Measurements from ENCODE around the genes CCDC154, MAPK8IP3 and NTHL1.

GRCh38 chr16:1366931-1368129 lies 15.6 kb downstream of the GNPTG start:
- PRO-cap, 2 experiments: no peak in any of the 2 experiments

DNA sequence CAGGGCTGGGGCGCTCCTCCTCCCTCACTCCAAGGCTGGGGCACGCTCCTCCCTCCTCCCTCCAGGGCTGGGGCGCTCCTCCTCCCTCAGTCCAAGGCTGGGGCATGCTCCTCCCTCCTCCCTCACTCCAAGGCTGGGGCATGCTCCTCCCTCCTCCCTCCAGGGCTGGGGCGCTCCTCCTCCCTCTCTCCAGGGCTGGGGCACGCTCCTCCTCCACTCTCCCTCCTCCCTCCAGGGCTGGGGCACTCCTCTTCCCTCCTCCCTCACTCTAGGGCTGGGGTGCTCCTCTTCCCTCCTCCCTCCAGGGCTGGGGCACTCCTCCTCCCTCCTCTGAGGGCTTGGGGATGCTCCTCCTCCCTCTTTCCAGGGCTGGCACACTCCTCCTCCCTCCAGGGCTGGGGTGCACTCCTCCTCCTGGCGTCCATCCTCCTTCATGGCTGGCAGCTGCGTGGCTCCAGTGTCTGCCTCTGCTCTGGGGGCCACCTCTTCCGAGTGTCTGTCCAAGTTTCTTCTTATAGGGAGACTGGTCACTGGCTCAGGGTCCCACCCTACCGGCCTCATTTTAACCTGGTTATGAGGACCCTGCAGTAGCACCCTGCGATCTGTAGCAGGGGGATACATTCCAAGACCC lies 24.5 kb downstream of the GNPTG start:
- PRO-cap, 2 experiments: no peak in any of the 2 experiments

GRCh38 chr16:1426875-1427594 lies 3.8 kb upstream of the PERCC1 start:
- PRO-cap, 2 experiments: no peak in any of the 2 experiments

DNA sequence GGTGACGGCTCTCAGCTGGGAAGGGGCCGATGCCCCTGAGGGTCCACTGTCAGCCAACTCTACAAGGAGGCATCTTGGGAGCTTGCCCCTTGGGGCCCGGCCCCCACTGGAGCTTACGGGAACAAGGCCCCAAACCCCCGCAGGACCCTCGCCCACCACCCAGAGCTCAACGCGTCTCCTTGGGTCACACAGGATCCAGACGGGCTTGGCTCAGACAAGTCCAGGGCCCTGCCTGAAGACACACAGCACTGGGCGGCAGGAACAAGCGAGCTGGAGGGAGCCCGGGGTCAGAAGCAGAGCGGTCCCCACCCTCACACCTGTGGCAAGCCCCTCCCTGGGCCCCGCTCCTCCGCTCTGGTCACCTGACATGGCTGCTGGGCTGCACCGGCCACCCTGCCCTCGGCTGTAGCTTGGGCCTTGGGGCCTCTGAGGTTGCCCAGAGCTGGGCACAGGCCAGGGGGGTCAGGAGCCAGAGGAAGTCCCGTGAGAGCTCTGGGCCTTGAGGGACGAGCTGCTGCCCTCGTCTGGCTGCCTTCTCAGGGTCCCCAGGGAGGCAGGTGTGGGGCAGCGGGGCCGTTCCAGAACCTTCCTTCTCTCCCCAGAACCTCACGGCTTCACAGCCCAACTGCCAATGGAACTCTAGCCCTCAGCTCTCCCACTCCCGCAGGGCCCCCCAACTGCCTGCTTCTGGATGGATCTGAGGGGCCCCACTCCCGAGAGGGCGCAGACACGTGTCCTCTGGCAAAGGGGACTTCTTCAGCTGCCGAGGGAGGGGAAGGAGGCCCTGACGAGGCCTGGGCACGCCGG lies at the start of gene CCDC154:
CCDC154 (minus strand) TSS at position 603 of the 807 bp plus-strand sequence.
- PRO-cap, 2 experiments: no peak in any of the 2 experiments

- PRO-cap, 2 experiments: no peak in any of the 2 experiments
These were observed 13.9 kb downstream of the CLCN7 start for GRCh38 chr16:1460885-1461423.

GRCh38 chr16:1471872-1472337 lies 2.9 kb downstream of the CLCN7 start:
- PRO-cap, 2 experiments: no peak in any of the 2 experiments

DNA sequence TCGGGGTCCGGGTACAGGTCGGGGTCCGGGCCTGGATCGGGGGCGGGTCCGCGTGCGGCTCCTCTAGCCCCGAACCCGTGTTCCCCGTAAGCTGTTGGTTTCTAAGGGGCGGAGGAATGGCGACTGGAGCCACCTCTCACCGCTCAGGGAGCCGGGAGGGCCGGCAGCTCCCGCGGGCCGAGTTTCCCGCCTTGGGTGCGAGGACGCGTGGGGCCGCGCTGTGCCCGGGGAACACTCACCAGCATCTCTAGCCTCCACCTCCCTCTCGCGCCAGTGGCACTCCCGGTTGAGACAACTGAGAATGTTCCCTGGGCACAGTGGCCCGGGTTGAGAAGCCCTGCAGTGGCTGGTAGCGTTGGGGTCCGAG lies 527 bp downstream of the TELO2 start:
- PRO-cap, 2 experiments: no peak in any of the 2 experiments

DNA sequence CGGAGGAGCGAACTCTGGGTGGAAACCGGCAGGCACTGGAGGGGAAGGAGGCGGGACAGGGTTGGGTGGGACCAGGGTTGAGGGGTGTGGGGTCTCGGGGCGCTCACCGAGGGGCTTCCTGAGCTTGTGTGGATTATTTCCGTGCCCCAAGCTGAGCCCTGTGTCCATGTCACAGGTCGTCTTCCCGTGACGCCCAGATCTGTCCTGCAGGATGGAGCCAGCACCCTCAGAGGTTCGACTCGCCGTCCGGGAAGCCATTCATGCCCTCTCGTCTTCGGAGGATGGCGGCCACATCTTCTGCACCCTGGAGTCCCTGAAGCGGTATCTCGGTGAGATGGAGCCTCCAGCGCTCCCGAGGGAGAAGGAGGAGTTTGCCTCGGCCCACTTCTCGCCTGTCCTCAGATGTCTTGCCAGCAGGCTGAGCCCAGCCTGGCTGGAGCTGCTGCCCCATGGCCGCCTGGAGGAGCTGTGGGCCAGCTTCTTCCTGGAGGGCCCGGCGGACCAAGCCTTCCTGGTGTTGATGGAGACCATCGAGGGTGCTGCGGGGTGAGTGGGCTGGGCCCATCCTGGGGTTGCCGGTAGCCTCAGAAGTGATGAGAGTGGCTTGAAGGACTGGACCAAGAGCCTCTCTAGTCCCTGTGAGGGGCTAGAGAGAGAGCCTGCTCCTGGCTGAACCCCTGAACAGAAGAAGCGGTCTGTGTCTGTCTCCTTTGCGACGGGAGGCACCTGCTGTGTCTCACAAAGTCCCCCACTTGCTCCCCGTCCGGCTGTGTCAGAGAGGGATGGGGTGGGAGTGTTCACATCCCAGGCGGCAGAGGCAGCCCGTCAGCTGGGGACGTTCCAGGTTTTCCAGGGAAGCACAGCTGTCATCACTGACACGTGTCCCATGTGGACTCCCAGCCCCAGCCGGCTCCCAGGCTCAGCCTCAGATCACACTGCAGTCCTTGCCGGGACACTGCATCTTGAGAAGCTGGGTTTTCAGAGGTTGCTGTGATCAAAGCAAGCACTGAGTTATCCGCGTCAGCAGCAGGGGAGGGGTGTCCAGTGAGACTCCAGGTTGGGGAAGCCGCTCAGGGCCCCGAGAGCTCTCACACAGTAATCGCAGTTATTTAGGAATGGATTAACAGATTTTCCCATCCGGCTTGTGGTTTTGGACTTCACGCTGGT lies 1.3 kb downstream of the TELO2 start:
- PRO-cap, 2 experiments: no peak in any of the 2 experiments

GRCh38 chr16:1602198-1602750 lies 9.6 kb downstream of the IFT140 start:
- PRO-cap, 2 experiments: no peak in any of the 2 experiments

DNA sequence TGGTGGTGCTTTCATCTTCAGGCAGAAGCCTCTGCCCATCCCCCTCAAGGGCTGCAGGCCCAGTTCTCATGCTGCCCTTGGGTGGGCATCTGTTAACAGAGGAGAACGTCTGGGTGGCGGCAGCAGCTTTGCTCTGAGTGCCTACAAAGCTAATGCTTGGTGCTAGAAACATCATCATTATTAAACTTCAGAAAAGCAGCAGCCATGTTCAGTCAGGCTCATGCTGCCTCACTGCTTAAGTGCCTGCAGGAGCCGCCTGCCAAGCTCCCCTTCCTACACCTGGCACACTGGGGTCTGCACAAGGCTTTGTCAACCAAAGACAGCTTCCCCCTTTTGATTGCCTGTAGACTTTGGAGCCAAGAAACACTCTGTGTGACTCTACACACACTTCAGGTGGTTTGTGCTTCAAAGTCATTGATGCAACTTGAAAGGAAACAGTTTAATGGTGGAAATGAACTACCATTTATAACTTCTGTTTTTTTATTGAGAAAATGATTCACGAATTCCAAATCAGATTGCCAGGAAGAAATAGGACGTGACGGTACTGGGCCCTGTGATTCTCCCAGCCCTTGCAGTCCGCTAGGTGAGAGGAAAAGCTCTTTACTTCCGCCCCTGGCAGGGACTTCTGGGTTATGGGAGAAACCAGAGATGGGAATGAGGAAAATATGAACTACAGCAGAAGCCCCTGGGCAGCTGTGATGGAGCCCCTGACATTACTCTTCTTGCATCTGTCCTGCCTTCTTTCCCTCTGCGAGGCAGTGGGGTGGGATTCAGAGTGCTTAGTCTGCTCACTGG lies 5.5 kb upstream of the MAPK8IP3 start:
- PRO-cap, 2 experiments: no peak in any of the 2 experiments

DNA sequence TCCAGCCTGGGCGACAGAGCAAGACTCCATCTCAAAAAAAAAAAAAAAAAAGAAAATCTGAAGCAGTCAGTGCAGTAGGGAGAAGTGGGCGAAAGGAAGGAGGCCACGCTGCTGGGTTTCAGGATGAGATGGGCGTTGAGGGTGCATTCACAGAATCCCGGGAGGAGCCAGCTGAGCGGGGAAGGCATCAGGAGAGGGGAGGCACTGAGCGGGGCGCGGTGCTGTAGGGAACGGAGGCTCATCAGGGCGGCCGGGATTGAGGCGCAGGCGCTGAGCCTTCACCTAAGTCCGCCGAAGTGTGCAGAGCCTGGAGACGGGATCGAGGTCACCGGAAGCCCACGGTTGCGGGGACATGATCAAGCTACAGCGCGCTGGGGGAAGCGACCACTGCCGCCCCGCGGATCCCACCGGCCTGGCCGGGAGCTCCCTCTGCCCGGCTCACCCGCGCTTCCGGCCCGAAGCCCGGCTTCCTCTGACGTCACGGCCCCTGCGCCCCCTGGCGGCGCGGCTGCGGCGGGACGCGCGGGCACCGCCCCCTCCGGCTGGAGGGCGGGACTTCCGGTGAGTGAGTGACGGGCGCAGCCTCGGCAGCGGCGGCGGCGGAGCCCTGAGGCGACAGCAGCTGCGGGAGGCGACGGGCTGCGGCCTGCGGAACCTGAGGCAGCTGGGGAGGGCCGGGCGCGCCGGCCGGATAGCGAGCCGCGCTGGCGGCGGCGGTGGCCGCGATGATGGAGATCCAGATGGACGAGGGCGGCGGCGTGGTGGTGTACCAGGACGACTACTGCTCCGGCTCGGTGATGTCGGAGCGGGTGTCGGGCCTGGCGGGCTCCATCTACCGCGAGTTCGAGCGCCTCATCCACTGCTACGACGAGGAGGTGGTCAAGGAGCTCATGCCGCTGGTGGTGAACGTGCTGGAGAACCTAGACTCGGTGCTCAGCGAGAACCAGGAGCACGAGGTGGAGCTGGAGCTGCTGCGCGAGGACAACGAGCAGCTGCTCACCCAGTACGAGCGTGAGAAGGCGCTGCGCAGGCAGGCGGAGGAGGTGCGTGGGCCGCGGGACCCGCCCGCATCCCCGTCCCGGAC lies at the start of gene MAPK8IP3:
MAPK8IP3 (plus strand) TSS at position 581 of the 1,084 bp plus-strand sequence.
- PRO-cap, 2 experiments: peak in 2 of 2 experiments; most common plus-strand start position 590 of the sequence (in 2); most common minus-strand start position 431 of the sequence (in 2)

- PRO-cap, 2 experiments: no peak in any of the 2 experiments
These were observed 13.5 kb downstream of the NME3 start for GRCh38 chr16:1757919-1758250.

DNA sequence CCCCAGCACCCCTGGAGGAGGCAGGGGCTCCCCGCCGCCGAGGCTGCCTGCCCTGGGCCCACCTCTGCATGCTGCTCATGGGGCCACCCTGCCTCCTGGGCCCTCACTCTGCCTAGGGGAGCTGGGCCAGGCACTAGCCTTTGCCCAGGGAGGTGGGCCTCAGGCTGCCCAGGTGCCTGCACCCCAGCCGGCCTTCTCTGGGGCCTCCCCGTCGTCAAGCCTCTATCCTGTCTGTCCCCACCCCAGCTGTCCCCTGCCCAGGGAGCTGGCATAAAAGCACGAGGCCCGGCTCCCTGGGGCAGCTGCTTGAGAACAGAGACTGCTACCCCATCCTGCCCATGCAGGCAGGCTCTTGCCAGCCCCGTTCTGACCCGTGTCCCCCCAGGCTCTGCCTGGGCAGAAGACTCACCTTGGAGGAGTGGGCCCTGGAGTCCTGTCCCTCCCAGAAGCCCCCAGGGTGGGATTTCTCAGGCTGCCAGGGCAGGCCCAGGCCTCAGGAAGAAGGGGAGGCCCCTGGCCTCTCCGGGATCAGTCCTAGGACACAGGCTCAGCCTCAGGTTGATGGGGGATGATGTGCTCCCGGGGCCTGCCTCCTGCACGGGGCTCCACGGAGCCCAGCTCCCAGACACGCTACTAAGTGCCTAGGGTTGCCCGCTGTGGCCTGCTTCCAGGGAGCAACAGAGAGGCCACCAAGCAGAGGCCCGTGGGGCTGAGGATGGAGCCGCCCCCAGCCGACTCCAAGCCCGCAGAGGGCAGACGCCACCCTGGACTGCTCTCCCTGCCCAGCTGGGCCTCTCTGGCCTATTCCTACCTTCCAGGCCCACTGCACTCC lies 2.0 kb downstream of the NME3 start:
- PRO-cap, 2 experiments: no peak in any of the 2 experiments

DNA sequence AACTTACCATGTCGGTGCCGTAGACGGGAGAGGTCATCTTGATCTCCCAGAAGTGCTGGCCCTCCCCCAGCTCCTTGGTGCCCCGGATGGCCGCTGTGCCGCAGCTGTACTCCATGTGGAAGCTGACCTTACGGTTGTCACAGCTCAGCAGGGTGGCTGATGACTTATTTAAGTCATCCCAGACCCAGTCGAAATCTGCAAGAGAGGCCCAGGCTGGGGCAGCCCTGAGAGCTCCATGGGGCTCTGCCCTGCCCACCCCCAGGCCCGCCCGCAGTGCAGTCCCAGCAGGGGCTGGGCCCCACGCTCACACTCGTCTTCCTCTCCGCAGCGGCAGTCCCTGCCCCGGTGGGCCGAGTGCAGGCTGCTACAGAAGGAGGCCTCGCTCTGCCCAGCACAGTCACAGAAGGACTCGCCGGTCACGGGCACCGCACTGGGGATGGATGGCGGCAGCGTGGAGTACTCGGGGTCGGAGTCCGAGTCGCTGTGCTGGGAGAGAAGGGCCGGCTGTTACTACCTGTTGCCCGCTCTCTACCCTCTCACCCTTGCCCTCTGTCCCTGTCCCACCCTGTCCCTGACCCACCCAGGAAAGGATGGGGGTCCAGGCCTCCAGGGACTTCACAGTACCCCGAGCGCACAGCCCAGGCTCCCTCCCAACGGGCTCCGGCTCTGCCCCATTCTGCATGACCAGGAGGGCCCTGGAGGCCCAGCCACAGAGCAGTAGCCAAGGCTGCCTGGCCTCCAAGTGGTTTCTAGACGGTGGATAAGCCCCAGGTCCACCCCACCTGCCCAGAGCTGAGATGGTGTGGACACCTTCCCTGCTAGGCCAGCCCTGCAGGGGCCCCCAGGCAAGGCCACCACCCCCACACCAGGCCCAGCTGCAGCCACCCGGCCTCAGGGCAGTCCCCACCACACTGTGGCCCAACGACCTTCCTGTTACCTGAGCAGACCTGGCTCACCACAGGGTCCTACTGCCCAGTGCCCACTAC lies 4.0 kb downstream of the SPSB3 start:
- PRO-cap, 2 experiments: no peak in any of the 2 experiments

- PRO-cap, 2 experiments: no peak in any of the 2 experiments
These were observed 2.7 kb downstream of the HAGH start for GRCh38 chr16:1823858-1824388.

DNA sequence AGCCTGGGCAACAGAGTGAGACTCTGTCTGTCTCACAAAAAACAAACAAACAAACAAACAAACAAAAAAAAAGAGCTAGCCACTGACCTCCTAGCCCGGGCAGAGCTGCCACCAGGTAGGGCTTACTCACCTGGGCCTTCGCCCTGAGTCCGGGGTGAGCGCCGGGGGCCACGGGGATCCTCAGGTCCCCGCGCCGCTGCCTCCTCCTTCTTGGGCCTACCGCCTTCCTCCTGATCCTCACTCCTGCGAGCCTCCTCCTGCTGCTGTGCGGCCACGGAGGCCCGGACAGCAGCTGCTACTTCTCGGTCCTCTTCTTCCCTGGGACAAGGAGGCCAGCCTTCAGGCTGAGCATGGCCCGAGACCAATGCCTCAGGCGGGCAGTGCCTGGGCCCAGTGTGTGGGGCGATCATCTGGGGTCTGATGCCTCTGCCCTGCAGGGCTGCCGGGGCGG lies 11.1 kb downstream of the SYNGR3 start:
- PRO-cap, 2 experiments: no peak in any of the 2 experiments

DNA sequence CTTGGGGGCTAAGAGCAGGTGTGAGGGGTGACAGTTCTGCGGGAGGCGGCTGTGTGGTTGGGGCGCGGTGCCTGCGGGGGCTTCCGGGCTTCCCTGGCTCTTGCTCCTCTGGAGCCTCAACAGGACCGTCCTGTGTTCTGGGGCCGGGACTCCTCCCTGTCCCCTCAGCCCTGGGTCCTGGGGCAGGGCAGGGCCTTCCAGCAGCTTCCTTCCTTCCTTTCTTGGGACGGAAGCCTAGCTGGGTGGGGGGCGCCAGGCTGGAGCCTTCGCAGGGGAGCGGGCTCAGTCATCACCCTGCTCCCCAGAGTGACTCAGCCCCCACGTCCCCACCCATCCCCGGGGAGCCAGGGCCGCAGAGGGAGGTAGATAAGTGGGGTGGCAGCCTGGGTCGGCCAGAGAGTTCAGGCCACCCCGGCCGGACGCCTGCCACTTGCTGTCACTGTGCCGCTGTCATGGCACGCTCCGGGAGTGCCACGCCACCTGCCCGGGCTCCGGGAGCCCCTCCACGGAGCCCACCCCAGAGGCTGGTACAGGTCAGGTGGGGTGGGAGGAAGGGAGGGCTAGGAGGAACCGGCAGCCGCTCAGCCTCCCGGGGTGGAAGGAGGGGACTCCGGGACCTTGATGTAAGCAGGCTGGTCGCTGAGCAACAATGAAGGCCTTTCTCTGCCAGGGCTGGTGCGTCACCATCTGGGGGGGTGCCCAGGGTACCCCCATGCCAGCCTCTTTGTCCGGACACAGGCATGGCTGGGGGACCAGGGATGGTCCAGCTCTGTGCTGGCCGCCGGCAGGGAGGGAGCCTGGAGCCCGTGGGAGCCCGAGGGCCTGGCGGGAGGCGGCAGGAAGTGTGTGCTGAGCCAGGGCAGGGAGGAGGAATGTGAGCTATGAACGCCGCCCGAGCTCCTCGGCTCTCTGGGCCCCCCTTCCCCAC lies 6.5 kb downstream of the NHERF2 start:
- PRO-cap, 2 experiments: peak in 1 of 2 experiments; most common plus-strand start position 395 of the sequence (in 1); most common minus-strand start position 132 of the sequence (in 1)

DNA sequence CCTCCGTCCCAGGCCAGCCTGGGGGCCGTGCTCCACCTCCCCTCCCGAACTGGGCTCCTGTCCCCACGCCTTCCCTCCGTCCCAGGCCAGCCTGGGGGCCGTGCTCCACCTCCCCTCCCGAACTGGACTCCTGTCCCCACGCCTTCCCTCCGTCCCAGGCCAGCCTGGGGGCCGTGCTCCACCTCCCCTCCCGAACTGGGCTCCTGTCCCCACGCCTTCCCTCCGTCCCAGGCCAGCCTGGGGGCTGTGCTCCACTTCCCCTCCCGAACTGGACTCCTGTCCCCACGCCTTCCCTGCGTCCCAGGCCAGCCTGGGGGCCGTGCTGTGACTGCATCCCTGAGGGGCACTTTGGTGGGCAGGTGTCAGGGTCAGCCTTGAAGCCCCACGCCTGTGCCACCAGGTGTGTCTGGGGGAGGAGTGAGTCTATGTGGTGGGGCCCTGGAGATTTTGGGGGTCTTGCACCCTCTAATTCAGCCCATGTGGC lies 7.9 kb downstream of the NHERF2 start:
- PRO-cap, 2 experiments: no peak in any of the 2 experiments

DNA sequence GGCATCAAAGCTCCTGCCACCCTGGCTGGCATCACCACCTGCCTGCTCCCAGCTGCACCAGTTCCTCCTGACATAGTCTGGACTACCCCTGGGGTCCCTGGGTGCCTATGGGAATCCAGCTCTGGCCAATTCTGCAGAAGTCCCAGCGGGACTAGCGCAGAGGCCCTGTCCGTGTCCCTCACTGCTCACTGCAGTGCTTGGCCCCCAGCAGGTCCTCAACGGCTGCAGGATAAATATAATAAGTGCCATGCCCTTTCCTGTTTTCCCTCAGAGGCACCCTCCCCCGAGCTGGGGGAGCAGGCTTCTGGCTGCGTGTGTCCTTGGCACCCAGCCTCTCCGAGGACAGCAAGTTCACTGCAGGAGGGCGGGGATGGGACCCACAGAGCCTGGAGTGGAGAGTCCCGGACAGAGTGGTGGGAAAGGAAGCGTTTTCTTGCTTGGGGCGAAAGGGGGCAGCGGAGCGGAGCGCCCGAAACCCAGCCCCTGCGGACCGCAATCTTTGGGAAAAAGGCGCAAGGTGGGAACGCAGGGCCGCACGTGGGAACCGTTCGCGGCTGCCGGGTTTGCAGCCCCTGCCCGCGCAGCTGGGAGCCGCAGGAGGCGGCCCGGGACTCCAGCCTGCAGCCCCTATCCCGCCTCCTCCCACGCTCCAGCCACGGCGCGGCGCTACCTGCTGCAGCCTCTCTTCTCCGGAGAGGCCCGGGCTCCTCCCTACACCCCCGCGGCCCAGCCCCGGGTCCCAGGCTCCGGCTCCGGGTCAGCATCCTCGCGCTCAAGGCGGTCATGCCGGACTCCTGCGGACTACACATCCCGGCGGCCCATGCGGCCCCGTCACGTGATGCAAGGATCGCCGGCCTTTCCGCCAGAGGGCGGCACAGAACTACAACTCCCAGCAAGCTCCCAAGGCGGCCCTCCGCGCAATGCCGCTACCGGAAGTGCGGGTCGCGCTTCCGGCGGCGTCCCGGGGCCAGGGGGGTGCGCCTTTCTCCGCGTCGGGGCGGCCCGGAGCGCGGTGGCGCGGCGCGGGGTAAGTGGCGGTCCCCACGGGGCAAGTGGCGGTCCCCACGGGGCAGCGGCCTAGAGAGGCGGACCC lies at the start of gene NTHL1:
NTHL1 (minus strand) TSS at position 796 of the 1,093 bp plus-strand sequence.
- PRO-cap, 2 experiments: peak in 2 of 2 experiments; most common plus-strand start position 947 of the sequence (in 2); most common minus-strand start position 796 of the sequence (in 2)

DNA sequence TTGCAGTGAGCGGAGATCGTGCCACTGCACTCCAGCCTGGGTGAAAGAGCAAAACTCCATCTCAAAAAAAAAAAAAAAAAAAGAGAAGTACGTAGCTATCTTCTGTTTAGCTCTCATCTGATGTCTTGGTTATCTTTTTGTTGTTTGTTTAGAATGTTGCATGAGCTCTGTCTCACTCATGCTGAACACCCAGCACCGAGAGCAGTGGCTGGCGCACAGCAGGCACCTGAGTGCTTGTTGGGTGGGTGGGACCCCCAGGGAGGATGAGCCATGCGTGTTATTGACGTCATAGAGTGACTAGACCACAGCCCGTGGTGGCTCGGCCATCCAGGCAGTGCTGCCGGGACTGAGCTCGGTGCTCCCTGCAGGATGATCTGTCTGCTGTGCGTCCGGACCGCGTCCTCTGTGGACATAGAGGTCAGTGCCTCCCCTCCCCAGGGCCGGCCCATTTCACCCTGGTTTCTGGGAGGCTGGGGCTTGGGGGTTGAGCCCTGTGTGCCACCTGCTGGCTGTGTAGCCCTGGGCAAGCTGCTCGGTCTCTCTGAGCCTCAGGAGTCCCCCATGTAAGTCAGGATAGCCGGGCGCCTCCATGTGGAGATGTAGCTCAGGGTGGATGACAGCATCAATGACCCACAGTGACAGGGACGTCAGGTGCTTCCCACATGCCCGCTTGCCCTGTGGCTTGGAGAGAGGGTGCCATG lies 8.2 kb downstream of the TSC2 start:
- PRO-cap, 2 experiments: no peak in any of the 2 experiments

All from Metastatic Liver Carcinoma in the Lung (tissue), 2 donors.